ENCODE measurements around the gene KLF3.

DNA sequence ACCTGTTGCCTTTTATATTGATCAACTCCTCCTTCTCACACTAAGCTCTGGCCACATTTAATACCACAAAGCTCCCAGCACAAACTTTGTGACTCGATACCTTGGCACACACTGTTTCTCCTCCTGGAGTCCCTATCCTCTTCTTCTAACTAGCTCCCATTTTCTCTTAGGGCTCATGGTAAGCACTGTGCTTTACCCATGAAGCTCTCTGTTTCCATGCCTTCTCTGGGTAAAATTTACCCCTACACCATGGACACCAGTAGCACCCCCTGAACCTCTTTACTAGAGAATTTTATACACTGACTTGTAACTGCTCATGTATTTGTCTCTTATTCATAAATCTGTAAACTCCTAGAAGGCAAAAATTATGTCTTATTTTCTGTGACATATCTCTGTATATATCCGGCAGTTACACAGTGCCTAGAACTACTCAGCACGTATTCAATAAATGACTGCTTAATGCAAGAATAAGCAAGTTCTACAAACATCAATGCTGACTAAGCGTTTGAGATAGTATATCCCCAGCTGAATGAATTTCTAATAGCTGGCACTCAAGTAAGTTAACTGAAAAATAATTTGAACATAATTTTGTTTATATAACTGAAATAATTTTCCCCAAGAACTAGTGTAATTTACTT lies 113.8 kb downstream of the ARAP2 start:
- PRO-cap, 8 experiments: no peak in any of the 8 experiments

DNA sequence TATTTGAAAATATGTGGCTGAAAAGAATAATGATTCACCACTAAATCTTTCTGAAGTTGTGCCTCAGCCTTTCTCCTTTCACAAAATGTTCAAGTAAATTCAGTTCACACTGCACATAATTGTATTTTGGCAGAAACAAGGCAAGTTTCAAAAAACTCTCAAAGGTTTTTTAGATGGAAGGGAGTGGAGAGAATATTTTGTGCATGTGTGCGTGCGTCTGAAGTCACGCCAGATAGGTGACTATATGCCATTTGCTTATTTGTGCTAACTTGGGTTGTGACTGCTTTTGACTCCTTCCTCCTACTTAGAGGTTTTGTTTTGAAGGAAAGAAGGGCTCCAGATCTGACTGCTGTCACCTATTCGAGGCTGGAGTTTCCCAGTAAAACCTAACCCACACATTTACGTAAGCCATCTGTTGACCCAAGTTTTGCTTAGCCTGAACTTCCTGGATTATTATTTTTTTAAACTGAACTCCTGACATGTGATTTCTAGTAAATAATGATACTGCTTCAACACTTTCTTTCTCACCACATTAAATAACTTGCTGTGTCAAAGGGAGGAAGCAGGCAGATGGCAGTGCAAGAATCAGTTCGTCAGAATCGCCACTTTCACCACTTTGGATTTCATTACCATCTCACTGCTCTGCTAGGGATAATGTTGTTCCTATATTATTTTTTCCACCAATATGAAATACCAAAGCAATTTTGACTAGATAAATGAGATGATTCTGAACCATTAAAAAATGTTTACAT lies 41.5 kb downstream of the DTHD1 start:
- PRO-cap, 8 experiments: peak in 1 of 8 experiments; most common plus-strand start position 555 of the sequence (in 1)

DNA sequence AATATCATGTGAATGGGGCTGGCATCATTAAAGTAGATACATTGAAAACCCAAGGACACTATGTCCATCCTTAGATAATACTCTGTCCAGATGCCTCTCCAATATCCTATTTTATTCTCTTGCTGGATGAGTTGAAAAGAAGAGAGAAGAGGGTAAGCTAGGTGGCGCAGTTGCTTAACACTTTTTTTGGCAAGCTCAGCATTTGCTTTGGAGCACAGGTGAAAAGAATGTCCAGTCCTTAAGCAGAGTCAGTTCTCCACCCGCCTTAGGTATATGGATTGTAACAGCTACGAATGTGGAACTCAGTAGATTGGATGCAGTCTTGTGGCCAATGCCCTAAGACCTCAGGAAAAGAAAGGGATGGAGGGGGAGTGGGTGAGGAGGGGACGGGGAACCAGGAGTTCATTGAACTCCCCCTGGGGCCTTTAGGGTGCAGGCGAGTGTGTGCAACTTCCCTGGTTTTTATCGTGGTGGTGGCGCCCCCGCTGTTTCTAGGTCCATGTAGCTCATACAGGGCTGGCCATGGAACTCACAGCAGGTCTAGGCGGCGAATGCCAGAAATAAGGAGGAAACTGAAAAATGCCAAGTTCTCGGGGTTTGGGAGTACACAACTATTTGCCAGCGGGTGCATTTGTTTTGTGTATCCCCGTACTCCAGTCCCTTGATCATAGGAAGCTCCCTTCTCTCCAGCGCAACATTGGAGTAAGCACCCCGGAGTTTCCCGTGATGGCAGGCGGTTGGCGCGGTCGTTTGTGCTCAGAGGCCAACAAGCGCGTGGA lies 590 bp upstream of the C4orf19 start:
- PRO-cap, 8 experiments: no peak in any of the 8 experiments

- PRO-cap, 8 experiments: no peak in any of the 8 experiments
Observed at GRCh38 chr4:38055723-38056449, 95.7 kb downstream of the PTTG2 start.

DNA sequence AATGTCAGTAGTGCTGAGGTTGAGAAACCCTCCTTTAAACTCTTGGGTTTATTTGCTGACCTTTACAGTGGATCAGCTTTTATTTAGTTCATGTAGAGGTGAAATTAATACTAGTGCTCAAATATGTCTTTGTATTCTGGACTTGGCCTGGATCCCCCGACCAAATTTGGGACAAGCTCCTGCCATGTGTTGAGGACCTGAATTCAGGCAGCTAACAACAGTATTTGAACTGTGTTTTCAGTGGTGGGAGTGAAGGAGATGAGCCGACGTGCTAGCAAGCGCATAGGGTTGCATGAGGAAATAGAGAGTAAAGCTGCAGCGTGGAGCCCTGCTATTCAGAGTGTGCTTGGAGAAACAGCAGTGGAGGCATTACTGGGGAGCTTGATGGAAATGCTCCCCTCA lies 126.2 kb downstream of the PTTG2 start:
- PRO-cap, 8 experiments: no peak in any of the 8 experiments

GRCh38 chr4:38230104-38230948 lies 270.1 kb downstream of the PTTG2 start:
- PRO-cap, 8 experiments: no peak in any of the 8 experiments

DNA sequence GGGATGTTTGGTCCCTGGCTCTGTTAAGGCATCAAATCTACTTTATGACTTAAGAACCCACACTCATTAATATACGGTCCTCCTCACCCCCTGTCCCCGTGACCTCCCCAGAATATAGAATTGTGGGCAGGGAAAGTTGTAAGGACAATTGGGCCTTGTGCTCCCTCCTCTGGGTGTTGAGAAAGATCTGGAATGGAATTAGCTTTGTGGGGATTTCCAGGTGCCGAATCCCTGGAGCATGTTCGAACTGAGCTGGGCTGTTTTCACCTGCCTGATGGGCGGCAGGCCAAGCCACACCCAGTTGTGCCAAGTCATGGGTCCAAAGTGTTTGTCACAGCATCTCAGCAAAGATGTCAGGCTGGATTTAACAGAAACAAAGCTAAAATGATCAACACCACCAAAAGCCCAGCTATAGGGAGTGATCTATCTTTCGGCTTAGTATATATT lies 349.3 kb upstream of the KLF3 start:
- PRO-cap, 8 experiments: no peak in any of the 8 experiments

DNA sequence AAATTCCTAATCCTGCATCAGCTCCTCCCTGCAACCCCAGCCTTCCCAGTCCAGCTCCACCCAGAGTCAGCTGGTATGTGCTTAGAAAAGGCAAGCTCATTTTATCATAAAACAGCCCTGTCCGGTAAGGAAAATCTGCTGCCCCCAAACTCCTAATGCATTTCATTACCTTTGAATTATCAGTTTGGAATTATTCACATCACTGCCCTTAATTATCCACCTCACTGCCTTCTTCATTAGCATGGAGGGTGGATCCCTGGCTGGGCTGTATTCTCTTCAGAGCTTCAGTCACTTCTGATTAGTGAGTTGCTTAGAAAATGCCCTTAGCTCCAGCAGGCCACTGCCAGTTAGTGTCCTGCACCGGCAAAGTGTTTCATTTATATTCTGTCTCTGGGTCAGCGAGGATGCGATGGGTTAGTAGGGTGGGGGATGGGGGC lies 174.9 kb upstream of the KLF3 start:
- PRO-cap, 8 experiments: no peak in any of the 8 experiments

DNA sequence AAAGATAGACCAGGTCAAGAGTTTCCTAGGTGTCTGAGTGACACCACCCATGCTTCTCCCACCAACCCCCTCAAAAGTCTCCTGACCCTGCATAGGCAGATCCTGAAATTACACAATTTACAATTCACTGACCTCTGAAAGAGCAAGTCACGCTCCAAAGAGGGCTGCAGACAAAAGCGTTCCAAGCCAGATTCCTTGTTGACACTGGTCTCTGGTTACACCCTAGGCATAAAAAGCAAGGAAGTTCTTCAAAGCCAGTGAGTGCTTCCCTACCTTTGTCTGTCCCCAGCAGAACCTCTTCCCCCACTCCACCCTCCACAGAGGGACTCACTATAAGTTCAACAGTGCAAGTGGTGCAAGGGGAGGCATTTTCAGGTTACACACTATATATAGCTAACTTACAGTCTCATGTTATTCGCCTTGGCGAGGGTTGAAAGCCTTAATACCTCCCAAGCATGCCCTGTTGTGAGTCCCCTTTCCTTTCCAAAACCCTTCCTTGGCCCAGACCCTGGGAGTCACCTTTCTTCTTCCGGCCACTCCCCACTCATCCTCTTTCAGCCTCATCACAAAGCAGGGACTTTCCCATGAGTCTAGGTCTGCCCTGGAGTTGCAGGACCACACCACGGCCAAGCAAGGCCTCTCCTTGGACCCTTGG lies 58.1 kb upstream of the KLF3 start:
- PRO-cap, 8 experiments: no peak in any of the 8 experiments

DNA sequence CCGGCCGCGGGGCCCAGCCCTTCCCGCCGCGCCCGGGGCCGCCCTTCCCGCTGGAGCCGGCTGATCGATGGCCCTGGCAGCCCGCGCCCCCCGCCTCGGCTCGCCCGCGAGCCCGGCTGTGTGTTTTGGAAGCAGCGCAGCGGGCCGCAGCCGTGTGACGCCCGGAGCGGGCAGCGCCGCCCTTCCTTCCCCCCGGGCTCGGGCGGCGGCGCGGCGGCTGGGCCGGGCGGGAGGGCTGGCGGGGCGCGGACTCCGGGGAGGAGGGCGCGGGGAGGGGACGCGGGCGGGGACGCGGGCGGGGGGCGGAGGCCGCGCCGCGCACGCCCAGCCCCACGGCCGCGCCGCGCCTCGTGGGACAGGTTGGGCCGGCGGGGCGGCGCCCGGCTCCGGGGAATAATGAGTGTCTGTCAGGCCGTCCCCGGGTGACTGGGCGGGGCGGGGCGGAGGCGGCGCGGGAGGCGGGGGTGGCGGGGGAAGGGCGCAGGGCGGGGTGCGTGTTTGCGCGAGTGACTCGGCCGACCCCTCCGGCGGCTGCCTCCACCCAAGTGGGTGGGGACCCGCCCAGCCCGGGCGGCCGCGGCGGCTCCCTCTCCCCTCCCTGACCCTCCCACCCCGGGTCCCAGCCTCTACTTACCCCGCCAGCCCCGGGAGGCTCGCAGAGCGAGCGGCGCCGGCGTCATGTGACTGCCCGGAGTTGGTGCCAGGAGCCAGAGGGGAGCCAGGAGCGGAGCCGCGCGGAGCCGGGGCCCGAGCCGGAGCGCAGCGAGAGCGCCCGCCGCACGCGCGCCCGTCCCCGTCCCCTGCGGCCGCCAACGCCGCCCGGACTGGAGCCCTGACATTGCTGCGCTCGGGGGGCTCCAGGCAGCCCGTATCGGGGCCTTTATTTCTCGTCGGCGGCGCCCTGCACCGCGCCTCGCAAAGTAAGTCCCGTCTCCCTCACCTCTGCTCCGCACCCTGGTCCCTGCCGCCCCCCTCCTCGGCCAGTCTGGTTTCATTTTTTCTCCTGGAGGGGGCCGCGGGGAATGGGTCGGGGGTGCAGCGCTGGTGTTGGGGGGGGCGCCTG lies at the start of gene KLF3:
TSS of gene KLF3 (plus strand) at position 658 of the 1,063 bp plus-strand sequence.
- PRO-cap, 8 experiments: peak in 8 of 8 experiments; most common plus-strand start position 710 of the sequence (in 6); most common minus-strand start position 102 of the sequence (in 3)

- PRO-cap, 8 experiments: no peak in any of the 8 experiments
Observed at GRCh38 chr4:38684207-38684686, 20.2 kb downstream of the KLF3 start.

DNA sequence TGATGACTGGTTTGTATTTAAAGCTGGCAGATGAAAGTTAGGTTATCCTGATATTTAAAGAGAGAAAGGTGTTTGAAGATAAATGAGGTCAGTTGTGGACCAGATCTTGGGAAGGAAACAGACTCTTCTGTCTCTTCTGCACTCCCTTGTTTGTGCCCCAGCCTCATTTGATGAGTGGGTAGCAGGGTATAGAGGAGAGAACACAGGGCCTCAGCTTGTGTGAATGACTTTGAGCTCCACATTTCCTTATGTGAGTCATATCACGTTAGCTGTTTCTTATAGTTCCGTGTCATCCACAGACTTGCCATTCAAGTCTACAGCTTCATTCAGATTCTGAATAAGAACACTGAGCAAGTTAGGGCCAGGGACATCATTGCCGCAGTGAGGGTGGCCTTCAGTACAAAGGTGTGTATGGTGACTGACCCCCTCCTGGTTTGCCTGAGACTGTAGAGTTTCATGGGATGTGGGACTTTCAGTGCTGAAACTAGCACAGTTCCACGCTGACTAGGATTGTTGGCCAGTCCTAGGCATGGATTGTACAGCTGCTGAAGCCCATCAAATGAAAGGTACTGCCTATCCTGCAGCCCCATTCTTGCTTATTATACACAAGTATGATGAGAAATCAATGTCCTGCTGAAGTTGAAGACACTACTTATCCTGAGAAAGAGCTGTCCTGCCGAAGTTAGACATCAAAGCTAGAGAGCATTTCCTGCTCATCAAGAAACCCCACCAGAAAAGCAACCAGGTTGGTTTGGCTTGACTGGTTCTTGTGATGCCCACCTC lies 23.6 kb downstream of the KLF3 start:
- PRO-cap, 8 experiments: no peak in any of the 8 experiments

DNA sequence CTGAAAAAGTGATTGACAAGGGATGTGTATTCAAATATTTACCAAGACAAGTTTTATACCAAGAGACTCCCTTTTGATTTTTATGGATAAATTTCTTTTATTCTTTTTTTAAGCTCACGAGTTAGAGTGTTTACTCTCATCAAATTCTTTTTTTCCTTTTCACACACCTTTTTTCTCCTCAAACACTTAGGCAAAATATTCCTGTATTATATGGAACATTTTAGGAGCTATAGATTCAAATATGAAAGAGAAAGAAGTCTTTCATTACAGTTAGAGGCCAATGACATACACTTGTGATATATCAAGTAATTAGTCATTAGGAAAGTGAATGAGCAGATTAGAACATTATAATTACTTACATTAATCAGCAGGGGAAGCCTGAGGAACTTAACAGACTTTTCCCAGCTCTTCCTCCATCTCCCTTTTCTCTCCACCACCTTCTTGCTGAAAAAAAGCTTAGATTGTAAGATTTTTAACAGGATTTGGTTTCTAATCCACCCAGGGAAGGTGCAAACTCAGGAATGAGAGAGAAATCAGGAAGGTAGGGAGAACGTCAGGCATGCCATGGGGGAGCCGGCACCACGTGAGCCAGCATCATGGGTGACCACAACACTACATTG lies 29.5 kb downstream of the KLF3 start:
- PRO-cap, 8 experiments: peak in 2 of 8 experiments; most common plus-strand start position 533 of the sequence (in 2)

DNA sequence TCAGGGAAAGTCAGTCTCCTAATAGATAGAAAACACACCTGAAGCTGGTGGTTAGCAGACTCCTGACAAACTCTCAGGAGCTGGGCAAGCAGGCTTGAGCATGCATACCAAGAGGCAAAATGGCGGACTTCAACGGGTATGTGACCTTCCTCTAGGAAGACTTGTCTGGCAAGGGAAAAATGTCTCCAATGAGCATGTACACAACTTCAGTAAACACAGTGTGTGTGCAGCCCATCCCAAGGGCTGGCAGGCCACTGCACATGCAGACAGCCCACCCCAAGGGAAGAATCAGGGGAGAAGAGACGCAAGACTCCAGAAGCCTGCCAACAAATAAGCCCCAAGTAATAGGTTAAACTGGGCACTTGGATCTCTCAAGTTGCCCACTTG lies 2.3 kb downstream of the TLR1 start:
- PRO-cap, 8 experiments: no peak in any of the 8 experiments

DNA sequence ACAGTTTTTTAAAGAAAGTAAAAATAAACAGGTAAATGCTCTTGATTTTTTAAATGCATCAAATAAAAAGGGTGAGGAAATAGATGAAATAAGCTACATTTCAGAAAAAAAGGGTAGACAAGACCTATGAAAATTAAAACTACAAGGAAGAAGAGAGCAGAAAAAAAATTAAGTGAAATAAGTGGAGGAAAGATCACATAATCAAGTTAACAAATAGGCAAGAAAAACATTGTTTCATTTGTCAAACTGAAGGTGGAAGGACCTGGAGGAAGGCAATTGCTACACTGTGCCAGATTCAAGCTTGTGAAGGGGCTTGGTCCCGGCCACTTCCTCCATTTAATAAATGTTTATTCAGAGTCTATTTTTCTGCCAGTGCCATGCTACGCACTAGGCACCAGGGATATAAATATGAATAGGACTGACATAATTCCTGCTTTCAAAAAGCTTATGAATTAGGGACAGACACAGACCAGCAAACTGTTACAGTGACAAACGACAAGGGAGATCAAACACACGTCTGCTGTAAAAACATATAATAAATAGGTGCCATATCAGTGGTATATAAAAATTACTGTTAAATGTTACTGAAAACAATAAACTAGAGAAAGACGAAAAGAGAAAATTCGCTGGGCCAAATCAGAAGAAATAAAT lies 646 bp downstream of the TLR6 start:
- PRO-cap, 8 experiments: peak in 2 of 8 experiments; most common plus-strand start position 433 of the sequence (in 1); most common minus-strand start position 334 of the sequence (in 1)

- PRO-cap, 8 experiments: no peak in any of the 8 experiments
Observed at GRCh38 chr4:38872662-38873221, 5.1 kb downstream of the FAM114A1 start.

DNA sequence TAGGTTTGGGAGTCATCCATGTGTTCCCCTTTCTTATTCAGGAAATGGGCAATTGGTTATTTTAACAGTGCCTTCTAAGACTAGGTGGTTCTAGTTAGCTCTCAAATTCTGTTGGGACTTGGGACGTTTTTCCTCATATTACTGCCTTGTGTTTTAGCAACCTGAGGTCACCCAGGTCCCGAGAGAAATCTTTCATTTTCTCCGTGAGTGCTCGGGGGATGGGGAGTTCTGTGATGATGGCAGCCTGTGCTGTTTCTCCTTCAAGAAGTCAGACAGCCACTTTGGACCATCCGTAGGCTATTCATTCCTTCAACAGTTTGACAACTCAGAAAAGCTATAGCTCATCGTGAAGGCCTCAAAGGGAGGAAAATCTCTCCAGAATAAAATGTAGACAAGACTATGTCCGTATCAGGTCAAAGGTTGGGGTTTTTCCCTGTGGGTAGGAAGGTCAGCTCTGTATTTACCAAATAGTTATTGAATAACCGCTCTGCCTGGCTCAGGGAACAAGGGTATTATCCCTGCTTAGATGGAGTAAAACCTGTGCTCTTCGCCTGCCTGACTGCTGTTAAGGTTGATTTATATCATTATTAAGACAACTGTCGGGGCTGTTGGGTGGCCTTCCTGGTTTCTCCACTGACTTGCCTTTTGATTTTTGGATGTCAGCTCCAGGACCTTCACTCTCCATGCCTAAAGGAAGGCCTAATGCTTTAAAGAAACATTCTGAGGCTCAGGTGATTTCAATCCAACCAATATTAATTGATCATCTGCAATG lies 36.6 kb downstream of the FAM114A1 start:
- PRO-cap, 8 experiments: no peak in any of the 8 experiments

- PRO-cap, 8 experiments: no peak in any of the 8 experiments
Observed at GRCh38 chr4:38976199-38976859, 55.9 kb downstream of the TMEM156 start.

- PRO-cap, 8 experiments: no peak in any of the 8 experiments
Observed at GRCh38 chr4:39096479-39097111, 34.6 kb downstream of the KLHL5 start.

DNA sequence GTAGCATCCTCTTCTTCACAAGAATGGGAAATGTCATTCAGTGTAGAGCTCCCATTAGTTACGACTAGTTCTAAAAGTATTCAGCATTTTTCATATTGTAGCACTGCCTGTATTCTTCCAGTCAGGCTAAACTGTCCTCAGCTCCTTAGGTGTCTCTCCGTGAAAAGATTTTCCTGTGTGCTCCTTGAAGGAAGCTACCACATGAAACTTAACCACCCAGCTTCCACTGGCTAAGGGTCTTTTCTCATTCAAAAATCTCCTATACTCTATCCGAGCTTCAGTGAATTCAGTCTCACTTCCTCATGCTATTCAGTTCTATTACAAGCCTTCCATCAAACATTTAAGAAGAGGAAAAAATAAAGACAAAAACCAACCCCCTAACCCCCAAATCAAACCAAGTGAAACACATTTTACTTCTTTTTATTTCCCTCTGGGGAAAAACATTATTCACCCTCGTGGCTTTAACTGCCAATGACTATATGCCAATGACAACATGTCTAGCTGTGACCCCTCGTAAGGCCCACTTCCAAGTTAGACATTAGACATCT lies 16.2 kb upstream of the WDR19 start:
- PRO-cap, 8 experiments: no peak in any of the 8 experiments